ENCODE measurements around the gene KLHL20.

- PRO-cap, result no peak
- RAMPAGE, long total RNA, 4 experiments, result no peak in any of the 4 experiments
Observed at GRCh38 chr1:172024338-172024858, 183.1 kb downstream of the DNM3 start.

GRCh38 chr1:172185276-172185762 lies 235.2 kb upstream of the C1orf105 start:
- PRO-cap, result no peak
- RAMPAGE, long total RNA, 4 experiments, result no peak in any of the 4 experiments

GRCh38 chr1:172322061-172323045 lies 98.1 kb upstream of the C1orf105 start:
- PRO-cap, result no peak
- RAMPAGE, long total RNA, 4 experiments, result no peak in any of the 4 experiments

GRCh38 chr1:172359714-172360099 lies 60.8 kb upstream of the C1orf105 start:
- PRO-cap, result no peak
- RAMPAGE, long total RNA, 4 experiments, result no peak in any of the 4 experiments

DNA sequence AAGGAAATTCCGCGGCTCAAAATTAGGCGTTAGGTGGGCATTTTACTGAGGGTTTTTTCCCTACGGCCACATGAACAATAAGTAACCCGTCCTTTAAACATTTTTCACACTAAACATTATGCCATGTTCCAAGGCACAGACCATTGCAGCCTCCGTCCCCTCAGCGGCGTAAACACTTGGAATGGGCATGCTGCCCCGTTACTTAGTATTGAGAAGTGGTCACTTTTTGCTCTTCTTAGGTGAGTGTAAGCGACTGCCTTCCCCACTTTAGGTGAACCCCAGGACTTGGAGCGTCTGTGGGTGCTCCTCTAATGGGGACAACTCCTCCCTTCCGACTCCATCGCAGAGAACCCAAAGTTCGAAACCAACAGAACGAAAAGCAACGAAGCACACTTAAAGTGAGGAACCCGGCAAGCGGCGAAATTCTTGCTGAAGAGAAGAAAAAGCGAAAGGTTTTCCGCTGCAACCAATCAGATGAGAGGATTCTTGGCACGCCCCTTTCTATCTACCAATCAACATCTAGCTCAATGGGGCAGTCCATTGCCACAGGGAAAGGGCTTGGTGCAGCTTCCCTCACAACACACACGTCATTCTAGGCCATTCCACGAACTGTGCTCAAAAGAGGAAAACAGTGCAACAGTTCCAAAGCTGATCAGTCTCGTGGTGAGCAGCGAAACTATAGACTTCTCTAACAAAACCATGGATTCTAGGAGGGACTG lies 792 bp upstream of the SUCO start:
- PRO-cap, result bidirectional peak, plus-strand start at position 540 of the sequence, minus-strand start at position 416 of the sequence
- RAMPAGE, long total RNA, 4 experiments, result no peak in any of the 4 experiments

GRCh38 chr1:172537806-172538270 lies 4.9 kb downstream of the SUCO start:
- PRO-cap, result no peak
- RAMPAGE, long total RNA, 4 experiments, result start-site peak on the plus strand in 1 of 4 experiments, at chr1:172537736-172537987 at its widest, 14 reads per replicate

GRCh38 chr1:173487524-173488360 lies 10.6 kb downstream of the PRDX6 start:
- PRO-cap, result no peak
- RAMPAGE, long total RNA, 4 experiments, result no peak in any of the 4 experiments

GRCh38 chr1:173714693-173715842 lies at the start of gene KLHL20:
TSS of gene KLHL20 (plus strand) at chr1:173714981.
- PRO-cap, result bidirectional peak, plus-strand start at chr1:173714995, minus-strand start at chr1:173714838; bidirectional peak, plus-strand start at chr1:173715279, minus-strand start at chr1:173715202
- RAMPAGE, long total RNA, 4 experiments, result start-site peak on the plus strand in 2 of 4 experiments, at chr1:173714919-173715033 at its widest, 29 to 109 reads per replicate

GRCh38 chr1:173825152-173825484 lies 435 bp upstream of the CENPL start:
- PRO-cap, result no peak
- RAMPAGE, long total RNA, 4 experiments, result no peak in any of the 4 experiments

- PRO-cap, result no peak
- RAMPAGE, long total RNA, 4 experiments, result no peak in any of the 4 experiments
Observed at GRCh38 chr1:173998662-173999066, 23.5 kb downstream of the RC3H1 start.

GRCh38 chr1:174819308-174820191 lies 180.2 kb upstream of the CACYBP start:
- PRO-cap, result no peak
- RAMPAGE, long total RNA, 4 experiments, result start-site peak on the plus strand in 2 of 4 experiments, at chr1:174819036-174819924 at its widest, 5 to 40 reads per replicate

DNA sequence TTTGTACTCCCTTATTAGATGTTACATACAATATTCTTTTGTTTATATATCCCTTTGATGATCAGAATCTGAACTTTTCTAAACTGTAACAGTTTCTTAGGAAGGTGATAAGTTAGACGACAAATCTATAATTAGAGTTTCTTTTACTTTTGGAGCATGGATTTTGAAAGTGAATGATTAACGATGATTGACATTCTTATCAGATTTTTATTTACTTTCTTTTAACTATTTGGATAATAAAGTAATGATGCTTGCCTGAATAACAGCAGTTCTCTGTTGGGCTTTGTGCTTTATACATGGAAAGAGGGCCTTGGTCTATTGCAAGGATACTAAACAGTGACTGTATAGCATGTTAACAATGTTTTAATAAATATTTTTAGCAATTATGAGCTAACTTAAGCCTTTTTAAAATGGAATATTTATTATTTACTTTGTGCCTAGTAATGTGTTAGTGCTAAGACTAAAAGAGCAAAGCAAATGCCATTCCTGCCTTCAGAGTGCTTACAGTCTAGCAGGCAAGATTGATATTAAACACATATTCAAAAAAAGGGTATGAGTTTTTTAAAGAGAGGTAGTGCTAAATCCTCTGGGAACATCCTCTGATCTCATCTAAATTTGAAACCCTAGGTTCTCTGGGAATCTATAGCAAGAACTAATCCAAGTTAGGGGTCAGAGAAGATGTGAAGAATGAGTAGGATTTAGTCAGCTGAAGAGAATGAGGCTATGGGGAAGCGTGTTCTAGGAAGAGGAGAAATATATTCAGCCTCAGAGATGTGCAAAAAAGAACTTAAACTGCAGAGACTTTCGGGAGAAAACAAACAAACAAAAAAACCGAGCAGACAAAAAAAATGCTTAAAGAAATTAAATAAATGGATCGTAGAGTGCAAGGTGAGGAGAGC lies 101.1 kb upstream of the CACYBP start:
- PRO-cap, result no peak
- RAMPAGE, long total RNA, 4 experiments, result no peak in any of the 4 experiments

DNA sequence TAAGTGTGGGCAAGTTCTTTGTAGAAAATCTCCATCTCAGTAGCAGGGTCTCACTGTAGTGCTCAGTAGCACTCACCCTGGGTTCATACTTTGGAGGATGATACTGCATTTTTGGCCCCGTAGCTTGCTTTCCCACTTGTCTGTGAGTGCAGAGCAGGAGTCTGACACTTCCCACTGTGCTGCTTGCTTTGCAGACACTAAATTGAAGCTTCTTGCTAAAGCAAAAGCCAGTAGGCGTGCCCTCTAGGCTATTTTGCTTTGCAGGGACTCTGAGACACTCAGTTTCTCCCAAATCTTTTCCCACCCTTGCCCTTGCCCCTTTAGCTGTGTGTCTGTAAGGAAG lies 34.2 kb upstream of the CACYBP start:
- PRO-cap, result unidirectional peak, minus-strand start at position 199 of the sequence
- RAMPAGE, long total RNA, 4 experiments, result no peak in any of the 4 experiments

GRCh38 chr1:175000469-175000786 lies 681 bp downstream of the CACYBP start:
- PRO-cap, result bidirectional peak, plus-strand start at chr1:175000542, minus-strand start at chr1:175000517
- RAMPAGE, long total RNA, 4 experiments, result no peak in any of the 4 experiments

GRCh38 chr1:175494062-175494425 lies 249.4 kb downstream of the TNR start:
- PRO-cap, result no peak
- RAMPAGE, long total RNA, 4 experiments, result no peak in any of the 4 experiments

GRCh38 chr1:176053048-176054203 lies 153.7 kb downstream of the COP1 start:
- PRO-cap, result no peak
- RAMPAGE, long total RNA, 4 experiments, result start-site peak on the minus strand in 1 of 4 experiments, at chr1:176053675-176053846 at its widest, 15 reads per replicate

GRCh38 chr1:176112598-176113135 lies 94.4 kb downstream of the COP1 start:
- PRO-cap, result no peak
- RAMPAGE, long total RNA, 4 experiments, result no peak in any of the 4 experiments

DNA sequence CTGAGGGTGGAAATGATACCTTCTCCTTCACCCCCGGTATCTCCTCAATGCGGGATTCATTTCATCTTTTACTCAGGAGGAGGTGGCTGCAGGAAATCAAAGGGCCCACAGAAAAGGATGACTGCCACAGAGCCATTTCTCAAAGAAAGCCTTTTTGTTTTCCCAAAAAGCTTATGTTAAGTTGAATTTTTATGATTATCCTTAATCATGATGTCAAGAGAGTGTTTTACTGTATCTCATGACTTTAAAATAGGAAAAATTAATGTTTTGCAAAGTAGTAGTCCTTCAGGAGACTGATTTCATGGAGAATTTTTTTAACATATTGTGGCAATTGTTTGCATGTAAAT lies 332.3 kb downstream of the PAPPA2 start:
- PRO-cap, result no peak
- RAMPAGE, long total RNA, 4 experiments, result no peak in any of the 4 experiments

DNA sequence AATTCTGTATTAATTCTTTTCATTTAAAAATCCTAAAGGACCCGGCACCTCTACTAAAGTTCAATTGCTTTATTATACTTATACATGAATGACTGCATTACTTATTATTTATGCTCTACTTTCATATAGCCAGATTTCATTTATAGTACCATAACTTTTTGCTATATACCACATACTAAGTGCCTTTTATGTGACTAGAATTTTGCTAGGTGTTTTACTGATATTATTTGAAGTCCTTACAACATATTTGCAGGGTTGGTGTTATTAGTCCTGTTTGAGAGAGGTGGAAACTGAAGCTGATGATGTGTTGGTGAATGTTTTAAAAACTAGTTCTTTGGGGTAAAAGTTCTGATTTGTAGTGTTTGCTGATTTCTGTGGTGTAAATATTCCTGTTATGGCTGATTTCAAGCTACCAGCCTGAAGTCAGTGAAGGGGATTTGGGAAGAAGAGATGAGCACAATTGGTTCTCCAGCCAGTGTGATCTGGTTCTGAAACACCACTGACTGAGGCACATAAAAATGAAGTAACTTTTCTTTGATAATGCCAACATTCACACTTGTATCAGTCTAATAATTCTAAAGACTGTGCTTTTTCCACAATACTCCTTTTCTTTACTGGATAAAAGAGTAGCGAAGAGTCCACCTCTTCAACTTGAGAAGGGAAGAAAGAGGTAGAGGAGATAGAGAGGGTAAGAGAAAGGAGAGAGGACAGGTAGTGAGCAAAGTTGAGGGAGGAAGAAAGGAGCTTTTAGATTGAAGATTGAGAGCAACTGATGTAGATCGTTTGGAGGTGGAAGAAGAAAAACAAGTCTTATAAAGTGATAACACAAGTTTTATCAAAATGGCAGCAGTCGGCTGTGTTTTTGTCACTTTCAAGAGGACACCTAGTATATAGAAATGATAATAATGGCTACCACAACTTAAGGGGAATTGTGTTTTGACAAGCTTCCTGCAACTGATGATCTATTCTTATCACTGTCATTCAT lies 85.2 kb downstream of the RASAL2 start:
- PRO-cap, result no peak
- RAMPAGE, long total RNA, 4 experiments, result start-site peak on the plus strand in 1 of 4 experiments, centred at position 289 of the sequence, 9 reads per replicate

- PRO-cap, result no peak
- RAMPAGE, long total RNA, 4 experiments, result start-site peak on the plus strand in 1 of 4 experiments, at chr1:178180323-178180455 at its widest, 6 reads per replicate
Observed at GRCh38 chr1:178179978-178180613, 86.2 kb downstream of the RASAL2 start.

Data from Peyer's patch (tissue), 4 donors.